ENCODE measurements around a stretch of chr4.

- PRO-cap, 2 experiments = no peak in any of the 2 experiments
Measured at GRCh38 chr4:336141-336660, 1.4 kb upstream of the ZNF141 start.

DNA sequence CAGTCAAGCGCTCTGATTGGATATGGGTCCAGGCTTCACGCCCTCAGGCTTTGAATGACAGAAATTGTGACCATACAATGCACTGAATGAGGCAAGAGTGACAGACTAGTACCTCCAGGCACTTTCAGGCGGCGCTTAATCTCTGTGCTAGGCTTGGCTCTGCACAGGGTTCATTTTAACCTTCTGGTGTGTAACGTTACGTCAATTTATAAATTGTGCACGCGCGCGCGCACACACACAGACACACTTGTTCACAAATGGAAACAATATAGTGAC lies 24.8 kb downstream of the ZNF721 start:
- PRO-cap, 2 experiments = peak in 1 of 2 experiments; most common plus-strand start position 127 of the sequence (in 1)

DNA sequence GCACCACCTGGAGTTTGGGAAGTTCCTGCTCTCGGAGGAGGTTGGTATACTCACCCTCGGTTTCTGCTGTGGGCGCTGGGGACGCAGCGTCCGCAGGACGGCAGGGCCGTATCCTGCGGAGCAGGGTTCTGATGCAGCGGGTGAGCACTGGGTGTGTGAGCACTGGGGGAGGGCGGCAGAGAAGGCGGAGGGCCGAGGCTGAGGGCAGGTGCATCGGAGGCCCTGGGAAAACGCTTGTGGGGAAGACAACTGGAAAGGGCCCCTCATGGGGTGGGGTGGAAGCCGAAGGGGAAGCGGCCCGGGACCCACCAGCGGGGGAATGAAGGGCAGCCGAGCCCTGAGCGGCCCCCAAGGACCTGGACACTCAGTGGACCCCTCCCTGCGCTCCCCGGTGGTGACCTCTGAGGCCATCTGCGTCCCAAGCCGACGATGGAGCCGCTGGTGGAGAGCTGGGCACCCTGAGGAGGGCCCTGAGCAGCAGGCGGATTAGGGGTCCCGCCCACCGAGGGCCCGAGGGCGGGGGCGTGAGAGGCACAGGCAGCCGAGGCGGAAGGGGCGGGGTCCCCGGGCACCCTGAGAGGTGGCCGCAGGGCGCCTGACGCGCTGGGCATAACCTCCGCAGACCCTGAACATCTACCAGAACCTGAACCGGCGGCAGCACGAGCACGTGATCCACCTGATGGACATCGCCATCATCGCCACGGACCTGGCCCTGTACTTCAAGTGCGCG lies 10.8 kb downstream of the ATP5ME start:
- PRO-cap, 2 experiments = no peak in any of the 2 experiments

- PRO-cap, 2 experiments = no peak in any of the 2 experiments
Measured at GRCh38 chr4:672222-672653, 1.8 kb downstream of the ATP5ME start.

DNA sequence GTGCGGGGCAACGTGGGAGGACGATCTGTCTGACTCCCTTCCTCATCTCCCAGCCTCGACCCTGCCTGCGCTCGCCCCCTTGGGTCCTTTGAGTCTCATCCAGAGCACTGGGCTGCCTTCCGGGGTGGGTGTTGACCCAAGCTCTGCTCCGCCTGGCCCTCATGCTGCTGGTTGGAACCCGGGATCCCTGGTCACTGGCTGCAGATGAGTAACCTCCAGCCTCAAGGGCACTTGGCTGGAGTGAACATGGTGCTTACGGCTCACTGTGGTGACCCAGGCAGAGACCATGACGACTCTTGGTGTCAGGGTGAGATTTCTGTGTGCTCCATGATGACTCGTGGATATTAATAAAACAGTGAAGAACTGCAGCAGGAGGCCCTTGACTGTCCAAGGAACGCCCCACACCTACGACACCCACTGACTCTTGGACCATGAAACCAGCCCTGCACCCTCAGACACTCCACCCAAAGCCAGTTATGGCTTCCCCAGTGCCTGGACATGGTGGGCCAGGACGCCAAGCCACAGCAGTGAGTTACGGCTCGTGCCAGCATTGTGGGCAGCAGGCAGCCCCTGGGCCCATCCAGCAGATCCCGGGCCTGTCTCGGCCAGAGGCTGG lies 1.2 kb downstream of the SLC49A3 start:
- PRO-cap, 2 experiments = no peak in any of the 2 experiments

- PRO-cap, 2 experiments = no peak in any of the 2 experiments
Measured at GRCh38 chr4:699210-699849, 6.3 kb upstream of the PCGF3 start.

DNA sequence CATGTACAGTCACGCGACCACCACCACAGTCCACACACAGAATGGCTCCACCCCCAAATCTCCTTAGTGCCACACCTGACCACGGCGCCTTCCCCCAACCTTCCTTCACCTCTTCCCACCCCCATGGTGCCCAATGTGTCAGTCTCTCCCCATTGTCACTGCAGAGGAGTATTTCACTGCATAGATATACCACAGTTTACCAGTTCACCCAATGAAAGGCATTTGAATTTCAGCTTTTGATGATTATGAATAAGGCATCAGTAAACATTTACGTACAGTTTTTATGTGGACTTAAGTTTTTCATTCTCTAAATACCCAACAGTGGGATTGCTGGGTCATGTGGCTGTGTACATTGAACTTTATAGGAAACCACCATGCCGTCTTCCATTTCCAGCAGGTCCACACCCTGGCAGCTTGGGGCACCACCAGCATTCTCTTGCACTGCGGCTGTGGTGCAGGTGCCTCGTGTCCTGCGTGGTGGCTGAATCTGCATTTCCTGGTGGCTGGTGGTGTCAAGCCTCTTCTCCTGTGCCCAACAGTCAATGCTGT lies 49.1 kb downstream of the CPLX1 start:
- PRO-cap, 2 experiments = no peak in any of the 2 experiments

- PRO-cap, 2 experiments = no peak in any of the 2 experiments
Measured at GRCh38 chr4:783093-783563, 42.8 kb downstream of the CPLX1 start.

GRCh38 chr4:1027162-1027935 lies 15.9 kb downstream of the FGFRL1 start:
- PRO-cap, 2 experiments = no peak in any of the 2 experiments

- PRO-cap, 2 experiments = no peak in any of the 2 experiments
Measured at GRCh38 chr4:1082154-1083156, 30.9 kb downstream of the RNF212 start.

DNA sequence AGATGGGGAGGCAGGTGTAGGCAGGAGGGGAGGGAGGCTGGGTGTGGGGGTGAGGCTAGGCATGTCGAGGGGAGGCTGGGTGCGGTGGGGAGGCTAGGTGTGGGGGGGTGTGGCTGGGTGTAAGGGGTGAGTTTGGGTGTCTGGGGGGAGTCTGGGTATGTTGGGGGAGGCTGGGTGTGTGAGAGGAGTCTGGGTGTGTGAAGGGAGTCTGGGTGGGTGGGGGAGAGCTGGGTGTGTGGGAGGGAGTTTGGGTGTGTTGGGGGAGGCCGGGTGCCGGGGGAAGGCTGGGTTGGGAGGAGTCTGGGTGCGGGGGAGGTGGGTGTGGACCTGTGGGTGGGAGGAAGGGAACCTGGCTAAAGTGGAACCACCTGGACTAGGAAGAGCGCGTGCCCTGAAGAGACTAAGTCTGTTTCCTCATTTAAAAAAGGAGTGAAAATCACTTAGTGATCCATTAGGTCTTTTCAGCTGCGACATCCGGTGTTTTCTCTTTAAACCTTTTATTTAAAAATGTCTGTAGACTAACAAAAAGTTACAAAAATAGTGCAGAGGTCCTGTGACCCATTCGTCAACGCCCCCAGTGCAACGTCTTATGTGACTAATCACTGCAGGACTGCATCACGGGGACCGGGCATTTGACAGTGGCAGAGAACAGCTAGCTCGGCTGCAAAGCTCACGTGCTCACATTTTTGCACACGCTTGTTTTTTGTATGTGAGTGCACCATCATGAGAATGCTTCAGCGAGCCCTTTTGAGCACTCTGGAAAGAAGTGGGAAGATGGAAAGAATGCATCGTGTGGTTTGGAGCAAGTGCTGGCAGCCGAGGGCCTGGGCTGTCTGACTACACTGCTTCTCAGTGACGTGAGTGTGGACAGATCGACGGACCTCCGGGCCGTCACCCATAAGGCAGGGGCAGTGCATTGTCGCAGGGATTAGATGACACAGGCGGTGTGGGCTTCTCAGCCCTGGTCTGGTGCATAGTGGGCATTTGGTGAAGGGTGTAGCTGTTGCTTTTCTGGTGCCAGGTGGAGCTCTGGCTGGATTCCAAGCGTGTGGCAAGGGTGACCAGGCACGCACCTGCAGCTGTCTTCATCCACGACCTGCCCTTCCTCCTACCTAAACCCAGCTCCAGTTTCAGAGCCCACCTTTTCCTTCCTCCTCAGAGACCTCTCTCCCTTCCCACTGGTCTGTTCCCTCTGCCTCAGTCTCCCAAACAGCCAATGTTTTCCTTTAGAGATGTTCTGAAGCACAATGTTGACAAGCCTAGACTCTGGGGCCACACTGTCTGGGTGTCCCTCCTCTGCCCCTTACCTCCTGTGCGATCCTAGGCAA lies 17.9 kb downstream of the SPON2 start:
- PRO-cap, 2 experiments = no peak in any of the 2 experiments

DNA sequence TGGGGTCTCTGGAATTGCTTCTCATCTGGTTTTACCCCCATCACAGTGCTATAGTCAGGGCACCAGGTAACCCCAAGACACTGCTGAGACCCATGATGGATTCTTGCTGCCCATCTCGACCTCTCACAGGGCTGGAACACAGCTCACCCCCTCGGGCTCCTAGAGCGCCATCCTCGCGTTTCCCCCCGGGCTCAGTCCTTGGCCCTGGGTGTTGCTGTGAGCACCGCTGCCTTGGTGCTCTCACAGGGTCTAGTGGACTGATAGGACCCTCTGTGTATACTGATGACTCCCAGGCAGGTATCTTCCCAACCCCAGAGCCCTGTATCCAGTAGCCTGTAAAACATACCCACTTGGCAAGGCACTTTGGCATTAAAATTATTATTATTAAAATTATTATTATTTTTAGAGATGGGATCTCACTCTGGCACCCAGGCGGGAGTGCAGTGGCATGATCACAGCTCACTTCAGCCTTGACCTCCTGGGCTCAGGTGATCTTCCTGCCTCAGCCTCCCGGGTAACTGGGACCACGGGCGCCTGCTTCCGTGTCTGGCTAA lies 8.9 kb downstream of the MAEA start:
- PRO-cap, 2 experiments = no peak in any of the 2 experiments

- PRO-cap, 2 experiments = no peak in any of the 2 experiments
Measured at GRCh38 chr4:1305131-1305922, 15.6 kb downstream of the MAEA start.

- PRO-cap, 2 experiments = no peak in any of the 2 experiments
Measured at GRCh38 chr4:1329262-1330418, 17.4 kb upstream of the UVSSA start.

DNA sequence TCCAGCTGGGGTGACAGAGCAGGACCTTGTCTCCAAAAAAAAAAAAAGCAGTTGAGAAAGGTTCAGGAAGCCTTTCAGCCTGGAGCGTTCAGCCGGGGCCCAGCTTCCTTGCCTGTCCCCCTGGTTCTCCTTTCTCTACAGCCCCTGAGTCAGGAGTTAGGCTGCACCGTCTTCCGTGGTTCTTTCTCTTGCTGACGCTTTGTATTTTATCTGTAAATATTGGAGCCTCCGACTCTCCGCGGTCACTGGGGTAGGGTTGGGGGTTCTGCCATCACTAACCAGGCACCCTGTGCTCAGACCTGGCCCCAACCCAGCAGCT lies 13.7 kb upstream of the UVSSA start:
- PRO-cap, 2 experiments = no peak in any of the 2 experiments

DNA sequence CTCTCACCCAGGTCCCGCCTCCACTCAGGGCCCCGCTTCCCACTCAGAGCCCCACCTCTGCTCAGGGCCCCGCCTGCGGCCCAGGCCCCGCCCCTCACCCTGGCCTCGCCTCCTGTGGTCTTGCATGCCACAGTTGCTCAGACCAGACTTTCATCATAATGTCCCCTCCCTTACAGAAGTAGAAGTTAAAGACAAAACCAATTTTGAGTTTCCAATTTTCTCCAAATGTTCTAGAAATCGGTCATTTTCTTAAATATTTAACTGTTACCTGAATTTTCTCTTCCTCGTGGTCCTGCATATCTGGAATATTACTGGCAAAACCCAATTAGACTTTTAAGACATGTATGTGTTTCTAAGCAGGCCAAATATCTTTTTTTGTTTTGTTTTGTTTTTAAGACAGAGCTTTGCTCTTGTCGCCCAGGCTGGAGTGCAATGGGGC lies 102.9 kb downstream of the FAM53A start:
- PRO-cap, 2 experiments = no peak in any of the 2 experiments

GRCh38 chr4:1715100-1715814 lies 3.1 kb upstream of the SLBP start:
- PRO-cap, 2 experiments = peak in 1 of 2 experiments; most common minus-strand start chr4:1715479 (in 1)

DNA sequence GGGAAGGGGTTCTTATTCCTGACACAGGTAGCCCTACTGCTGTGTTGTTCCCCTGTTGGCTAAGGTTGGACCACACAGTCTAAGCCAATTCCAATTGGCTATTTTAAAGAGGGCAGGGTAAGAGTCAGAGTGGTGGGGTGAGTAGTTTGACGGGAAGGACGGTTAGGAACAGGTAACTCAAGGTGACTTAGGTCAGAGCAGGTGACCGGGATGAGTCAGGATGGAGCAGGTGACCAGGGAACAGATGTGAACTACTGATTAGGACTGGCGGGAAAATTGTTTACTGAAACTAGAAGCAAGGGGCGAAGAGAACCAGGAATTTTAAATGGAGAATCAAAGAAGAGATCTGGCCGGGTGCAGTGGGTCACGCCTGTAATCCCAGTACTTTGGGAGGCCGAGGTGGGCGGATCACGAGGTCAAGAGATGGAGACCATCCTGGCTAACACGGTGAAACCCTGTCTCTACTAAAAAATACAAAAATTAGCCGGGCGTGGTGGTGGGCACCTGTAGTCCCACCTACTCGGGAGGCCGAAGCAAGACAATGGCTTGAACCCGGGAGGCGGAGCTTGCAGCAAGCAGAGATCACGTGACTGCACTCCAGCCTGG lies 17.5 kb downstream of the TACC3 start:
- PRO-cap, 2 experiments = no peak in any of the 2 experiments

- PRO-cap, 2 experiments = no peak in any of the 2 experiments
Measured at GRCh38 chr4:1759329-1759857, 33.7 kb upstream of the FGFR3 start.

DNA sequence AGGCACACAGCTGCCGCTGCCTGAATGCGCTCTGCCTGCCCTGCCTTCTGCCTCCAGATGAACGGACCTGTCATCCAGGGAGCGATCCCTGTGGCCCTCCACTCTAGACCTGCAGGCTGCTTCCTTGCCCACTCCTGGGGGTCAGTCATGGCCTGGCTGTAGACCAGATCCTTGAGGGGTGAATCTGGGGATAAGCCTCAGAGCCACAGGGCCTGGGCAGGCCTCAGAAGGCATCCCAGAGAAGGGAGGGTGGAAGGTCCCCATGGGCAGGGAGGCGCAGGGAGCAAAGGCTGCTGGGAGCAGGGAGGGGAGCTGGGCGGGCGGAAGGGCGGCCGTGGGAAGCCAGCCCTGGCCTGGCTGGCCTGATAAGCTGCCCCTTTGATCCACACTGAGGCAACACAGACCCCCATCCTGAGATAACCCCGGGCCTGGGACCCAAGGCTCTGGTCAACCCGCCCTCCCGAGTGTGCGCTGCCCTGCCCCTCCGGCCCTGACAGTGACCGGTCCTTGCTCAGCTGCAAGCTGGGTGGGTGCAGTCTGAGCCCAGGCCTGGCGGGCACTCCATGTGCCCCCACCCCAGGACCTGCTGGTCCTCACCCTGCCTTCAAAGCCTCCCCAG lies 8.0 kb upstream of the FGFR3 start:
- PRO-cap, 2 experiments = no peak in any of the 2 experiments